ENCODE measurements around the genes BCAS1, TFAP2C and BMP7.

GRCh38 chr20:53750950-53751683, 157.5 kb upstream of the ZNF217 start:
- RRBS: no CpG with 5 or more reads among the region's 11 CpGs
CAGE:
- cytosol, long polyA plus RNA: no peak
- long polyA plus RNA: no peak
- nucleus, long polyA plus RNA: no peak

GRCh38 chr20:53763610-53764563, 170.2 kb upstream of the ZNF217 start:
- RRBS: no CpG with 5 or more reads among the region's 16 CpGs
CAGE:
- cytosol, long polyA plus RNA: no peak
- long polyA plus RNA: no peak
- nucleus, long polyA plus RNA: no peak

- RRBS: no CpG with 5 or more reads among the region's 8 CpGs
CAGE:
- cytosol, long polyA plus RNA: no peak
- long polyA plus RNA: no peak
- nucleus, long polyA plus RNA: no peak
Measured at GRCh38 chr20:53790846-53791410, 197.3 kb upstream of the ZNF217 start.

GRCh38 chr20:53863808-53864350, 206.5 kb downstream of the BCAS1 start:
- RRBS: 78% methylated on average over 1 of the region's 7 CpGs
CAGE:
- cytosol, long polyA plus RNA: no peak
- long polyA plus RNA: no peak
- nucleus, long polyA plus RNA: no peak

DNA sequence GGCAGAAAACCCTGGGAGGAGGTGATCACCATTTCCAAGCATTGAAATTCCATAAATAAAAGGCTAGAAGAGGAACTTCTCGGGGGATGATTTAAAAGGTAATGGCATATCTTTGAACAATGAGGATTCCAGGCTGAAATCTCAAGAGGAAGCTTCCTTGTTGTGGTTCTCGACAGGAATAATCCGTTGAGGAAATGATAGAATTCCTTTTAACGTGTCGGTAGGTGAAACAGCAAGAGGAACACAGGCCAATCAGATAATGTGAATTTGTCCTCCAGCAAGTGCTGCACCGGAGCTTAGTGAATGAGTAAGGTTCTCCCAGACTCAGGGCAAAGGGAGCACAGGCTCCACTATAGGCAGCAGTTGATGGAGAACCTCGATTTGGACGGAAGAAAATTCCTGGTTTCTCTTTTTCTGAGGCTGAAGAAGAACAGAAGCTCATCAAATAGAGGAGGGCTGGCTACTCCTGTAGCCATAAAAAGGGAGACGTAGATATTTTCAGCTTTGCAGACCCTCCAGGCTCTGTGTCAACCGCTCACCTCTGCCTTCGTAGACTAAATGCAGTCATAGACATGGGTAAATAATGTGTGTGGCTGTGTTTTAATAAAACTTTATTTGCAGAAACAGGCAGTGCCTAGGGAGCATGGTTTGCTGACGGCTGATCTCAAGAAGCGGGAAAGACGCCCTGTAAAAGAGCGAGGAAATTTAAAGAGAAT, 172.1 kb downstream of the BCAS1 start:
- RRBS: no CpG with 5 or more reads among the region's 15 CpGs
CAGE:
- cytosol, long polyA plus RNA: no peak
- long polyA plus RNA: no peak
- nucleus, long polyA plus RNA: no peak

DNA sequence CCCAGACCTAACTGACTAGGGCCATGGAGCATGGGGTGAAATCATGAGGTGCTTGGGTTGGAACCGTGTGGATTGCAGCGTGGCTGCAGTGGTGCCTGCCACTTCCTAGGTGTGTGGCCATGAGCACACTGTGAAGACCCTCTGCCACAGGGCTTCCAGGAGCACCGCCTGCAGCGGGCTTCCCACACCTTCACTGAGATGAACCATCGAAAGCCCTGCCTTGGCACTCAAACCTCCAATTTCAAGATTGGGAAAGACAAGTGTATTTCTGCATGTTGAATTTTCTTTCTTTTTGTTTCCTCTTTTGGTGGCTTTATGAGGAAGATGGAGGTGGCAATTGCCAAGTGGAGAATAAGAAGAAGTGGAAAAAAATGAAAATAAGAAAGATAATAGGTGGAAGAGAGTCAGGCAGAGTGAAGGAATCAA, 160.1 kb downstream of the BCAS1 start:
- RRBS: no CpG with 5 or more reads among the region's 5 CpGs
CAGE:
- cytosol, long polyA plus RNA: no peak
- long polyA plus RNA: no peak
- nucleus, long polyA plus RNA: no peak

GRCh38 chr20:54070181-54070991, at the start of gene BCAS1:
TSS of gene BCAS1 (minus strand) at chr20:54070594.
- RRBS: no CpG with 5 or more reads among the region's 11 CpGs
CAGE:
- cytosol, long polyA plus RNA: no peak
- long polyA plus RNA: no peak
- nucleus, long polyA plus RNA: no peak

DNA sequence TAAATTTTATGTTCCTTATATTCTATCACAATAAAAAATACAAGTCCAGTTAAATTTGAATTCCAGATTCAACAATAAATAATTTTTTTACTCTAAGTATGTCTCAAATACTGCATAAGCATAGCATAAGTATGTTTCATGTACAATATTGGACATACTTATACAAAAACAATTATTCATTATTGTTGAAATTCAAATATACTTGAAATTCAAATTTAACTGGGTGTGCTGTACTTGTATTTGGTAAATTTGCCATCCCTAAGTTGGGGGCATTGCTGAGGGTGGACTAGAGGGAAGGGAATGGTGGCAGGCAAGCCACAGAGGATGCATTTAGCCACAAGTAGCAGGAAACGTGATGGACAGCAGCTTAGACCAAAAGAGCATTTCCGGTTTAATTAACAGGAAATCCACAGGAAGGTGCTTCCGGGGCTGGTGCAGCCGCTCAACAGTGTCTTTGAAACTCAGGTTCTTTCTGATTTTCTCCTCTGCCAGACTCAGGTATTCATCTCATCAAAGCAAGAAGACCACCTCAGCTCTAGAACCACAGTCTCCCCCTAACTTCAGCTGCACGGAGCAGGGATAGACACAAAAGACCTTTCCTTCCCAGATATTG, 7.8 kb upstream of the BCAS1 start:
- RRBS: 100% methylated on average over 1 of the region's 5 CpGs
CAGE:
- cytosol, long polyA plus RNA: no peak
- long polyA plus RNA: no peak
- nucleus, long polyA plus RNA: no peak

GRCh38 chr20:54103298-54103648, 32.9 kb upstream of the BCAS1 start:
- RRBS: no CpG with 5 or more reads among the region's 6 CpGs
CAGE:
- cytosol, long polyA plus RNA: no peak
- long polyA plus RNA: no peak
- nucleus, long polyA plus RNA: no peak

DNA sequence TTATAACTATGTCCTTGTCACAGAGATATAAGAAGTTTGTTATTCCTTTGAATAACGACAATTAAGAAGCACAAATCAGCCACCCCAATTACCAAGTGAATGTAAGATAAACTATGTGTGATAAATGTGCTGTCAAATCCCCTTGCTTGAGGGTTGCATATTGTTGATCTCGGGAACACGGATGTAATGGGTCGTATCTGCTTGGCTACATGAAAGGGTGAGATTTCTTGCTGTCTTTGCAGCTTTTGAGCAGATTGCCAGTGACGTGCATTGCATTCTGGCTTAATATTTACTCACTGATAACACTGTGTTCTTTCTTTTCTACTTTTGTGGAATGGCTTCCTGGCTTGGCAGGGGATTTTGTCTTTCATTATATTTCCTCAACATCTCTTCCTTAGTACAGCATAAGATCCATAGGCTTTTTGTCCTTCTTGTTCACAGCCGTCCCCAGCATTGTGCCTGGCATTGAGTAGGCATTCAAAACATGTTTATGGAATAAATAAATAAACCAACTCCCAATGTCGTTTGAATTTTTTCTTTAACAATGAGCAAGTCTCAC, 10.4 kb upstream of the FAM210B start:
- RRBS: no CpG with 5 or more reads among the region's 7 CpGs
CAGE:
- cytosol, long polyA plus RNA: no peak
- long polyA plus RNA: no peak
- nucleus, long polyA plus RNA: no peak

DNA sequence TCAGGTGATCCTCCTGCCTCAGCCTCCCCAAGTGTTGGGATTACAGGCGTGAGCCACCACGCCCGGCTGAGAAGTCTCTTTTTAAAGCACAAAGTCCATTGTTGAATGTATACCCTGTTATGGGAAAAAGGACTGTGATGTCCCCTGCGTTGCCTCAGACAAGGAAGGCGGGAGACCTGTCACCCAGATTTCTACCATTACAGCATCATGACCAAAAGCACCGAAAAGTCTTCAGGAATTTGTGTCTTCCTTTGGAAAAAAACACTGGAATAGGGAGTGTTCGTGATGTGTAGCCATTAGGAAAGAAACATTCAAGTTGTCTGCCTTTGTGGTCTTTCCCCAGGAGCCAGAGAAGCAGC, 18.2 kb upstream of the RTF2 start:
- RRBS: no CpG with 5 or more reads among the region's 7 CpGs
CAGE:
- cytosol, long polyA plus RNA: no peak
- long polyA plus RNA: no peak
- nucleus, long polyA plus RNA: no peak

- RRBS: no CpG with 5 or more reads among the region's 7 CpGs
CAGE:
- cytosol, long polyA plus RNA: no peak
- long polyA plus RNA: no peak
- nucleus, long polyA plus RNA: no peak
Measured at GRCh38 chr20:56460002-56461114, 8.1 kb upstream of the RTF2 start.

GRCh38 chr20:56465947-56466322, 2.5 kb upstream of the RTF2 start:
- RRBS: no CpG with 5 or more reads among the region's 7 CpGs
CAGE:
- cytosol, long polyA plus RNA: no peak
- long polyA plus RNA: no peak
- nucleus, long polyA plus RNA: no peak

DNA sequence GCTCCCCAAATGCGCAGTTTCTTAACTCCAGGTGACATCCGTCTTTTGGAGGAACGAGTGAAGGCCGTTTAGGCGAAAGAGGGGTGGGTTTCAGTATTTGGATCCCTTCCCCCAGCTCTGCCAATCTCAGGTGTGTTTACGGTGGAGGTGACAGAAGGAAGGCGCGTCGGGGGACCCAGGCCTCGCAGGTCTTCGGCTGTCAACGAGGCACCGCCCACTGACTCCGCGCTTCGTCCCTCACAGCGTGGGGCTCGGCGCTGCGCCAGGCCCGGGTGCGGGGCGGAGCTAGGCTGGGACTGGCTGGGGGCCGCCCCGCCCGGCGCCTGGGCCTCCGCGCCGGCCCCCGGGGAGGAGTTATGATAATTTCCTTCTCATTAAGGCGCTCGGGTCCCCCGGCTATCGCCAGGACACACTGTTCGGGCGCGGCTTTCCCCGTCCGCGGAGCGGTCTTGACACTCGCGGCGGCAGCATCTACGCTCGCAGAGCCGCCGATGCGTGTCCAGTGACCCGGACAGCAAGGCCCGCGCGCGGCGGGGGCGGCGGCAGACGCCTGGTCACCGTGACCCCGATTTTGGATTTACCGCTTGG, at the start of gene TFAP2C:
Gene TFAP2C, plus strand, starts transcription at position 405 of the 588 bp plus-strand sequence.
- RRBS: under 1% methylated on average over 8 of the region's 62 CpGs
CAGE:
- cytosol, long polyA plus RNA: start-site peak on the plus strand centred at position 410 of the sequence, 31 bp wide, 72 reads
- long polyA plus RNA: no peak
- nucleus, long polyA plus RNA: no peak

GRCh38 chr20:56788145-56788638, 159.1 kb downstream of the TFAP2C start:
- RRBS: no CpG with 5 or more reads among the region's 7 CpGs
CAGE:
- cytosol, long polyA plus RNA: no peak
- long polyA plus RNA: no peak
- nucleus, long polyA plus RNA: no peak

GRCh38 chr20:57211810-57212970, 54.3 kb downstream of the BMP7 start:
- RRBS: 15% methylated on average over 6 of the region's 40 CpGs
CAGE:
- cytosol, long polyA plus RNA: no peak
- long polyA plus RNA: no peak
- nucleus, long polyA plus RNA: no peak

GRCh38 chr20:57250447-57251334, 15.8 kb downstream of the BMP7 start:
- RRBS: no CpG with 5 or more reads among the region's 14 CpGs
CAGE:
- cytosol, long polyA plus RNA: no peak
- long polyA plus RNA: no peak
- nucleus, long polyA plus RNA: no peak

- RRBS: 8% methylated on average over 1 of the region's 56 CpGs
CAGE:
- cytosol, long polyA plus RNA: no peak
- long polyA plus RNA: no peak
- nucleus, long polyA plus RNA: no peak
Measured at GRCh38 chr20:57266552-57267182, at the start of gene BMP7. TSS of gene BMP7 (minus strand) at chr20:57266641.

DNA sequence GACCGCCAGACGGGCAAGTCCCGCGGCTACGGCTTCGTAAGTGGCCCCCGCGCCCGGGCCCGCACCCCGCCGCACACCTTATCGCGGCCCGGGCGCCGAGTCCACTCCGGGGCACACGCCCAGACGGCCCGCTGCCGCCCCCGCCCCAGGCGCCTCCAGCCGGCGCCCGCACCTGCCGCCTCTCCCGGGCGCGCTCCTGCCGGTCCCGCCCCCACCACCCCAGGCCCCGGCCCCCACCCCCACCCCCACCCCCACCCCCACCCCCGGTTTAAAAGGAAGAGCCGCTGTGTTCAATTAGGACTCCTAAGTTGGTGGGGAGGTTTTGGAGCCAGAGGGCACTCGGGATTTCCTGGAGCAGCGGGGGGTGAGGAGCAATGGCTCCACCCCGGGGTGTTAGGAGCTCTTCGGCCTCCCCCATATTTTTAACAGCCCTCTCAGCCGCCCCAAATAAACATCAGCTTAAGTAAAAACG, 623 bp downstream of the RBM38 start:
- RRBS: 2% methylated on average over 15 of the region's 42 CpGs
CAGE:
- cytosol, long polyA plus RNA: no peak
- long polyA plus RNA: no peak
- nucleus, long polyA plus RNA: no peak

GRCh38 chr20:57398824-57399076, 7.6 kb downstream of the RBM38 start:
- RRBS: no CpG with 5 or more reads among the region's 5 CpGs
CAGE:
- cytosol, long polyA plus RNA: no peak
- long polyA plus RNA: no peak
- nucleus, long polyA plus RNA: no peak

Measured in H1 (cell line).